SUDHL5 (cell line): ENCODE measurements around a stretch of chr16.

DNA sequence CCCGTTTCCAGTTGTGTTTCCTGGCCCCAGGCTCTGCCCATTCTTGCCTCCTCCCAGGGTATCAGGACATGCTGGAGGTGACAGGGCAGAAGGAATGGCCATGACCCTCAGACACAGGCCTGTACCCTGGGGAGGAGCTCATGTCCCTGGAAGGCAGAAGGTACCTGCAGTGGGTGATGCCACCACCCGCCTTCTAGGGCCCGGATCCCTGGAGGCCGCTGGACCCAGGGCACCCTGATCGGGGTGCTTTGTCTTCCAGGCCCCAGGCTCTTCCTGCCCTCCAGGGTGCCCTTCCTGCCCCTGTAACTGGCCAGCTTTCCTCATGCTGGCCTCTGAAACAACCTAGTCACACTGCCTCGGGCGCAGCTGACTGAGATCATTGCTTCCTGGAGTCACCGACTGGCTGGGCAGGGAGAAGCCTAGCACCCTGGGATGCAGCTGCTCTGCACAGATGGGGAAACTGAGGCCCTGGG is 5.7 kb downstream of the ADCY7 start:
- PRO-cap: no peak

GRCh38 chr16:50314006-50315191 is 48.0 kb downstream of the ADCY7 start:
- PRO-cap: no peak

DNA sequence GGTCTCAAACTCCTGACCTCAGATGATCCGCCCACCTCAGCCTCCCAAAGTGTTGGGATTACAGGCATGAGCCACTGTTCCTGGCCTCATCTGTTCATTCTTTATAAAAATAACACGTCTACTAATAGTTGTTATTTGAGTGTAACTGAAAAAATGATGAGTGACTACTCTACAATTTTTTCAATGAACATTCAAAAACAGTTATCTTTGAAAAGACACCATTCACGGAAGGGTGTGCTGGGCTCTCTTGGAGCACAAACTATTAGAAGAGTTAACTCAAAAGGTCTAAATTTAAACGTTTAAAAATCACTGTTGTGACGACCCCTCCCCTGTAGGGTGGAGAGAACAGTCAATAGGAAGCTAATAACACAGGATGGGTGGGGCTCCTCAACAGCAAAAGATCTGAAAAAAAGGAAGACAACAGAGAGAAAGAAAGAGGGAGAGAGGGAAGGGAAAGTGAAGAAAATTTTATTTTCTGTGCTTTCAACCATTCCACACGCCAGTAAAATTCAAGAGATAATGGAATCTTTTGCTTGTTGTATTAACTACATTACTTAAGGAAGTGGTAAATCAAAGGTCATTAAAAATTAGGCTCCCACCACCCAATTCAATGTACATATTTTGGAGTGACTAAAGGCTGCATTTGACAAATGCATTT is 31.2 kb downstream of the BRD7 start:
- PRO-cap: no peak

DNA sequence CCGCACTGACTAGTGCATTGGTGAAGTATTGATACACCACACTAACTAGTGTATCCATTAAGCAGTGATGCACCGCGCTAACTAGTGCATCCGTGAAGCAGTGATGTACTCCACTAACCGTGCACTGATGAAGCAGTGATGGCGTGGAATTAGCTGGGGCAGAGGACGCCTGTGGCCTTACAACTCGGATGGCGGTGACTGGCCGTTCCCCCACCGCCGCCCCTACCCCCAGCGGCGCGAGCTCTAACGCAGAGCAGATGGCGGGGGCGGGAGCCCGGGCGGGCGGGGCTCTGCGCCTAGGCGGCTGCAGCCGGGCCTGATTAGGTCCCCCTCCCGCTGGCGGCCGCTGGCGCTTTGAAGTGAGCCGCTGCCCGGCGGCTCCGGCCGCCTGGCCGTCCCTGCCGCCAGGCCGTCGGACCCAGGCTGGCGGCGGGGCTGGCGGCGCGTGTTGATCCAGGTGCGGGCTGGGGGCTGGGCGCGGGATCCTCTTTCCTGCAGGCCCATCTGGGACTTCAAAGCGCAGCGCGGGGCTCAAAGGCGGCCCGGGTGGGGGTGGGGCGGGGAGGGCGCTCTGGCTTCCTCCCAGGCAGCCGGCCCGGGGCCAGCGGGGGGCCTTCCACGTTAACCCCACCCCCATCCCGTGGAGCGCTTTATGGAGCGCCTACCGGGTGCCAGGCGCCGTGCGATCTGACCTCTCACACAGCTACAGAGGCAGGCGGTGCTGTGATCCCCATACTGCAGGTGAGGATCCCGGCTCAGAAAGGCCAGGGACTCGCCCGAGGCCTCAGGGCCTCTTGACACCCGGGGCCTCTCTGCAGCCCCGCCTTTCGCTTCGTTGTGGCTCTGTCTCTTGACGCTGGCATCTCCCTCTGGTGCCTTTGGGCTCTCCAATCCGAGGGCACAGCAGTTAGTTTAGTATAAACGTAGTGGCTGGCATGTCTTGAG is 80.2 kb upstream of the NKD1 start:
- PRO-cap: no peak

DNA sequence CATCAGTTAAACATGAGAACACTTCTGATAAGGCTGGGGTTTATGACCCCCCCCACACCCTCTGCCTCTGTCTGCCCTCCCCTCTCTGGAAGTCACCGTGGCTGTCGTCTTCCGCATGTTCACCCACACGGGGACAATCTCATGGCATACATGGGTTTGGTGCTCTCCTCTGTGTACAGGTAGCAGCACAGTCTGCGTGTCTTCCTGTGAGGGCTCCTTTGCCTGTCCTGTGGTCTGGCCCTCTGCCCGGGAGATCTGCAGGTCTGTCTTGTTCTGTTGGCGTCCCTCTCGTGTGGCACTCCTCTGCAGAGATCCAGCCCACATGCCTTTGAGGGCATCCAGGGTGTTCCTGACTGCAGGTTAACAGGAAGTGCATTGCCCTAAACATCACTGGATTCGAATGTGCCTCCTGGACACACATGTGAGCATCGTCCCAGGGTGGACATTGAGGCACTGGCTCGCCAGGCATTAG is 54.4 kb downstream of the NKD1 start:
- PRO-cap: no peak

- PRO-cap: no peak
Measured at GRCh38 chr16:50681613-50681982, 486 bp upstream of the SNX20 start.

DNA sequence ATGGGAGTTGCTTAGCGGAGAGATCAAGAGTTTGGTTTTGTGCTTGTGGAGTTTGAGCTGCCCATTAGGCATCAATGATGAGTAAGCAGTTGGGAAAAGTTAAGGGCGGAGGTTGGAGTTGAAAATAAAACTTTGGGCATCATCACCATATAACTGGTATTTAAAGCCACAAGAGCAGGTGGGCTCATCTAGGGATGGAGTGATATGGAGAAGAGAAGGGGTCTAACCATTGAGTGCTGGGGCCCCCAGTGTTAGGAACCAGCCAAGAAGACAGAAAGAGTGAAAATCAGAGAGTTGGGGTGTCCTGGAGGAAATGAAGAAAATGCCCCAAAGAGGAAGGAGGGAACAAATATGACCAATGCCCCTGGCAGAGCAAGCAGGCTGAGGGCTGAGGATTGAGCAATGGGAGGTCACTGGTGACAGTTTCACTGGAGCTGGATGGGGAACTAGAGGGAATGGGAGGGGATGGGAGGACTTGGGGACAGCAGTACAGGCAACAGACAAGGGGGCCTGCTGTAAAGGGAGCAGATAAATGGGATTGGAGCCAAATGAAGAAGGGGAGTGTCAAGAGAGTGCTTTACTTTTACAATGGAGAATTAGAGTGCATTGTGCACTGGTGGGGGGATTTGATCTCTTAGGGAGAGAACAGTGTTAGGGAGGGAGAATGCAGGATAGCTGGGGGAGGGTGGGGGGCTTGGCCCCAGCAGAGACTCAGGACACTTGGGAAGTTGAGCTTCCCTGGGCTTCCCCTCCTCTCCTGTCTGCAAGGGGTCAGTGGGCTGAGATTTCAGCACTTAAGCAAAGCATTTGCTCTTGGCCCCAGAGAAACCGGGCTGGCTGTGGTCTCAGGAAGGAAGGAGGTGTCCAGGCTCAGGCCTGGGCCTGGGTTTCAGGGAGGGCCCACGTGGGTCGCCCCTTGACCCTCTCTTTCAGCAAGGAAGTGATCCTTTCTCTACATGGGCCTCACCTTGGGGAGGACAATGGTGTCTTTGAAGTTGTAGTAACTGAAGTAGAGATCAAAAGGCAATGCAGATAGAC is 2.3 kb downstream of the NOD2 start:
- PRO-cap: no peak

- PRO-cap: no peak
Measured at GRCh38 chr16:50719936-50720550, 21.8 kb upstream of the CYLD start.

DNA sequence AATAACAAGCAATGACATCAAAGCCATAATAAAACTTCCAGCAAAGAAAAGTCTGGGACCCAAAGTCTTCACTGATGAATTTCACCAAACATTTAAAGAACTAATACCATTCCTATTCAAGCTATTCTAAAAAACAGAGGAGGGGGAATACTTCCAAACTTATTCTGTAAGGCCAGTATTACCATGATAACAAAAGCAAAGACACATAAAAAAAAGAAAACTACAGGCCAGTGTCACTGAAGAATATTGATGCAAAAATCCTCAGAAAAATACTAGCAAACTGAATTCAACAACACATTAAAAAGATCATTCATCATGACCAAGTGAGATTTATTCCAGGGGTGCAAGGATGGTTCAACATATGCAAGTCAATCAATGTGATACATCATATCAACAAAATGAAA is 591.9 kb upstream of the SALL1 start:
- PRO-cap: no peak

DNA sequence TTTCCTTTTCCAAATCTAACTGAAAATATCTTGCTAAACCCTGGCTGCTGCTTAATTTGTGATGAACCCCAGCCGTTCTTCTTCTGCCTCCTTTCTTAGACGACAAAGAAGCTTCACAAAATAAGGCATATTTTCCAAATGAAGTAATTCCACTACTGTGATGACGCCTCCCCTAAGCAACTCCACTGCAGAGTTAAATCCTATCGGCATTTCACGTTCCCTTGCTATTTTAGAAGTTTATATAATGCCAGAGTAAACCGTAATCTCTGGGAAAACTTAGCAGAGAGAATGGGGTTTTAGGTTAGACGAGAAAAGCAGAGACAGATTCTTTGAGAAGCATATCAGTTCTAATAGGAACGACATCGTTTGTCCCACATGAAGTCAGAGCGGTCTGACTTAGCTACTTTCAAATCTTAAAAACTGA is 683.1 kb upstream of the SALL1 start:
- PRO-cap: no peak

GRCh38 chr16:52494215-52494581 is 52.7 kb downstream of the TOX3 start:
- PRO-cap: no peak

DNA sequence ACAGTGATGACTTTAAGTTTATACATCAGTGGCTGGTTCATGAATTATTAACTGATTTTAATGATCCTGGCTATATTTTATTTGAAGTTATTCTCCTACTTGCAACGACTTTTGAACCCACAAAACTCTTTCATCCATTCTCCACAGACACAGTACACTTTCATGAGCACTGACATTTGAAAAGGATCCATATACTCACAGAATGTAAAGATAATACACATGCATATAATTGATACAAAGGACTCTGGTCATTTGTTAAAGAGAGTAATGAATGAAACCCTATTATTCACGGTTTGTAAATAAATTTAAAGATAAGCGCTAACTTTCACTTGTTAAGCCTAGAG is 3.3 kb downstream of the TOX3 start:
- PRO-cap: no peak

GRCh38 chr16:53058454-53059235 is 3.9 kb downstream of the CHD9 start:
- PRO-cap: unidirectional peak, minus-strand start at chr16:53058921

GRCh38 chr16:53550133-53550528 is 47.1 kb upstream of the AKTIP start:
- PRO-cap: no peak

- PRO-cap: no peak
Measured at GRCh38 chr16:53756583-53757075, 52.7 kb downstream of the FTO start.

DNA sequence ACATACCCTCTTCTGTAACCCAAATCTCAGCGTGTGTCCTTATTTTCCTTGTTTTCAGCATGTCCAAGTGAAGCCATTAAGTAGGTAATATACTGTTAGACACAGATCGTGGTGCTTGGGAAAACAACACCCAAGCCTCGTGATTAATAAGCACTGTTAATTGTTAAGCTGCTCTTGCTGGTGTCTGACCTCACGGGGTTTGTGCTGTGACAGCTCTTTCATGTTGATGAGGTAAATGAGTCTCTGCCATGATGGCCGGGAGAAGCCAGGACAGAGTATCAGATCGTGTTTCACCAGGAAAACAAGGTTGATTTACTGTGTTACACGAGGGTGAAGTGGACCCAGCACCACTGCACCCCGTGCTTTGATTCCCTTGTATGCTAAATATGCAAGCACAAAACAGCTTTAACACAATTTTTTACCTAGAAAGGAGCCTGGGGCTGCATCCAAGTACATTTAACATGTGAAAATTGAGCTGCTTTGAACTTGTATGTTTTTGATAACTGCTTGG is 287.3 kb downstream of the FTO start:
- PRO-cap: no peak

DNA sequence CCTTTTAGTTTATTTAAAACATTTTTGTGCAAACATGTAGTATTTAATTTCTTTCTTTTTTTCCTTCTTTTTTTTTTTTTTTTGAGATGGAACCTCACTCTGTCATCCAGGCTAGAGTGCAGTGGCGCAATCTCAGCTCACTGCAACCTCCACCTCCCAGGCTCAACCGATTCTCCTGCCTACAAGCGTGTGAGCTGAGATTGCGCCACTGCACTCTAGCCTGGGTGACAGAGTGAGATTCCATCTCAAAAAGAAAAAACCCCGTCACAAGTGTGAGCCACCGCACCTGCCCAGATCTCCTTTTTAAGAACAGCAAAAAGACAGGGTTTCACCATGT is 161.5 kb downstream of the IRX3 start:
- PRO-cap: no peak

DNA sequence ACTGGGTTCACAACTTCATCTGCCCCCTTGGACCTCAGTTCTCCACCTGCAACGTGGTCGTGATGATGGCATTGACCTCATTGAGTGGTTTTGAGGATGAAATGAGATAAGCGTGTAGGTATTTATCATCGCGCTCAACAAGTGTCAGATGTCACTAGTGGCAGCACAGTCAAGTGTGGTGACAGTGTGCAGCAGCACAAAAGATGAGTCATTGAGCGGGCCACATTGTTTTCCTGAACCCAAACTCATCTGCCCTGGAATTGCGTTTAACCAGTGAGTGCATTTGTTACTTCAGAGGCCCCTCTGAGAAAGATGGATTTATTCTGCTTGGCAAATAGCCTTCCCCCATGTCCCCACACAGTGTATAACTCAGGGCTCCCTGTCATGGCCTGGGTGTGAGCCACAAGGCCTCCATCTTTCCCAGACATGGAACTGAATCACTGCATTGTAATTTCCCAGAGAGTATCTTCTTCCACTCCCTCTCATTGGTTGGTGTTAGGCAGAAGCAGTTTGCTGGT is 20.9 kb downstream of the IRX3 start:
- PRO-cap: no peak

GRCh38 chr16:54431311-54431723 is 144.7 kb upstream of the IRX3 start:
- PRO-cap: no peak

- PRO-cap: no peak
Measured at GRCh38 chr16:54502974-54503595, 216.5 kb upstream of the IRX3 start.